Skeletal muscle tissue (tissue), 7 donors: Measurements from ENCODE around the genes DCLK1, SPART and CCNA1.

GRCh38 chr13:35124113-35124394 lies 182.0 kb downstream of the NBEA start:
- PRO-cap, 3 experiments = no peak in any of the 3 experiments
- RAMPAGE, long total RNA = no peak
- RRBS, 2 experiments = no CpG with 5 or more reads among the region's 3 CpGs

DNA sequence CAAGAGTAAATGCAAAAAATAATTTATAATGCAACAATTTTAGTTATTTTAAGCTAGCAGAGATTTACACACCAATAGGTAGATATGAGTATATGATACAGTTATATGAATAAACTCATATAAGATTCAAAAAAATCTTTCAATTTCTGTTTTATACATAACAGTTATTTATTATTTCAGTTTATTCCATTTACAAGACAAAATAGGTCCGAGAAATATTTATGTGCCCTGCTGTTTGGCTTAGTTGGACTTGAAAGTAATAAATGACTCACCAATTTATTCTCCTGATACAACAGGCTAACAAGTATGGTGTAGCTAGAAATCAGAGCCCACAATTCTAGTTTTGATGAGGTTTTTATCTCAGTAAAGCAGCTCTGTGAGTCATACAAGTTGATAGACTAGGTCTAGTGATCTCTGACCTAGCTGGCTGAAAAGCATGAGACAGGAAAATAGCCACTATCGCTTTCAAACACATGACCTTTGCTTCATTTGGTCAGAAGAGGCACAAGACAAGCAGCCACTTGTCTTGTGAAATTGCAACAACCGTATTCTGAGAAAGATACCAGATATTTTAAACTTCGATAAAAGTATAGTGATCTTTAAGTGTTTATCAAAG lies 126.9 kb downstream of the MAB21L1 start:
- PRO-cap, 3 experiments = peak in 1 of 3 experiments; most common plus-strand start position 488 of the sequence (in 1); most common minus-strand start position 429 of the sequence (in 1)
- RAMPAGE, long total RNA = no peak
- RRBS, 2 experiments = no CpG with 5 or more reads among the region's 4 CpGs

DNA sequence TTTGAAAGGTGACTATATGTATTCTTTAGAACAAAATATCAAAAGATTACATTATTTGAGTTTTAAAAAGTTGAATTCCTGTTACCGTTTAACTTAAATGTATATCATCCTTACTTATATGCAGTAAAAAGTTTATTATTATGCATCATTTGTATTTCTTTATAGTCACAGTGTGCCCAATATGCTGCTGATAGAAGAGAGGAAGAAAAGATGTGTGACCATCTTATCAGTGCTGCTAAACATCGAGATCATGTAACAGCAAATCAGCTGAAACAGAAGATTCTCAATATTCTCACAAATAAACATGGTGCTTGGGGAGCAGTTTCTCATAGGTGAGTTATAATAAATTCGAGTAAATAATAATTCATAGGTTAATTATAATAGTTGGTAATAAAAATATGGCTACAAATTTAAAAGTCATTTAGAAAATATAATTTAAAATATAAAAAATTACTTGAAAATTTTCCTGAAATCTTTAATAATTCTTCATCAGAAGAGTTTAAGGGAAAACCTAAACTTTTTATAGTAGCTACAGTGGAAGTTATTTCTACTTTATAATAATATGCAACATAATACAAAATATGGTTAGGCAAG lies 124.4 kb downstream of the MAB21L1 start:
- PRO-cap, 3 experiments = no peak in any of the 3 experiments
- RAMPAGE, long total RNA = no peak
- RRBS, 2 experiments = no CpG with 5 or more reads among the region's 3 CpGs

DNA sequence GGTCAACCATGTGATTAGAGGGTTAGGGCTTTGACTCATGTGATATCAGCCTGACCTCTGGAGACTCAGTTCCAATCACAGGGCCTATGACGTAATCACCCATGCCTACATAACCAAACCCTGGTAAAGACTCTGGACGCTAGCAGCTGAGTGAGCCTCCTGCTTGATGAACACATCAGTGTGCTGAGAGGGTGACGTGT lies 203.5 kb downstream of the DCLK1 start:
- PRO-cap, 3 experiments = no peak in any of the 3 experiments
- RAMPAGE, long total RNA = no peak
- RRBS, 2 experiments = no CpG with 5 or more reads among the region's 3 CpGs

GRCh38 chr13:35979217-35980029 lies 151.8 kb downstream of the DCLK1 start:
- PRO-cap, 3 experiments = no peak in any of the 3 experiments
- RAMPAGE, long total RNA = no peak
- RRBS, 2 experiments = no CpG with 5 or more reads among the region's 13 CpGs

DNA sequence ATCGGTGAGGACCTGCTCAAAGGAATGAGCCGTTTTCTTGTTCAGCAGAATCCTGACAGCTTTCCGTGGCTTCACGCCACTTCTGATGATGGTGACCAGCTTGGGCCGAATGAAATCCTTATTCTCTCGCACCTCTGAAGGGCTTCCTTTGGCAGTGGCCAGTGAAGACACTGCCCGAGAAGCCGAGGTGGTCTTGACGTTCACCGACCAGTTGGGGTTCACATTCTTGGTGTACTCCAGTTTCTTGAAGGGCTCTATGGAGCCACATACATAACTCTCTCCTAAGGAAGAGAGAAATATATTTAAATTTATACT lies 19.3 kb downstream of the DCLK1 start:
- PRO-cap, 3 experiments = no peak in any of the 3 experiments
- RAMPAGE, long total RNA = no peak
- RRBS, 2 experiments = no CpG with 5 or more reads among the region's 10 CpGs

DNA sequence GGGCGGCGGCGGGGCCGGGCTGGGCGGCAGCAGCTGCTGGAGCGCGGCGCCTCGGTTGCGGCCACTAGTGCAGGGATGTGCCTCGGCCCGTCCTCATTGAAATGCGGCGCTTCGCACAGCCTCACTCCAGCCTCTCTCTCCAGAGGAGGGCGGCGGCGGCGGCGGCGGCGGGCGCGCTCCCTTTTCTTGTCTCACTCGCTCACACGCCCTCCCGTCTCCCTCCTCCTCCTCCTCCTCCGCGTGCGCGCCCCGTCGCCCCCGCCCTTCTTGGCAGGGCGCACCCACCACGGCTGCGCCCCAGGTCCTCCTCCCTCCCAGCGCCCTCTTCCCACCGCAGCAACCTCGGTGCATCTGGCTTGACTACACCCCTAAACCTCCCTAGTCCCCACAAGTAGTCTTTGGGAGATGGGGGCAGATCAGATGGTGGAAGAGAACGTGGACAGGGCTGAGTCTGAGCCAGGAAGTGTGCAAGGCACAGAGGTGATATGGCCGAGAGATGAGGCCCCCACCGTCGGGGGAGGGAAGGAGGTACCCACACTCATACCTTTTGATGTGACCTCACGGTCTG lies at the start of gene DCLK1:
TSS of gene DCLK1 (minus strand) at position 157 of the 568 bp plus-strand sequence.
- PRO-cap, 3 experiments = peak in 3 of 3 experiments; most common plus-strand start position 142 of the sequence (in 1); most common minus-strand start position 98 of the sequence (in 3)
- RAMPAGE, long total RNA = no peak
- RRBS, 2 experiments = 1 to 4% methylated on average over 4 of the region's 45 CpGs

DNA sequence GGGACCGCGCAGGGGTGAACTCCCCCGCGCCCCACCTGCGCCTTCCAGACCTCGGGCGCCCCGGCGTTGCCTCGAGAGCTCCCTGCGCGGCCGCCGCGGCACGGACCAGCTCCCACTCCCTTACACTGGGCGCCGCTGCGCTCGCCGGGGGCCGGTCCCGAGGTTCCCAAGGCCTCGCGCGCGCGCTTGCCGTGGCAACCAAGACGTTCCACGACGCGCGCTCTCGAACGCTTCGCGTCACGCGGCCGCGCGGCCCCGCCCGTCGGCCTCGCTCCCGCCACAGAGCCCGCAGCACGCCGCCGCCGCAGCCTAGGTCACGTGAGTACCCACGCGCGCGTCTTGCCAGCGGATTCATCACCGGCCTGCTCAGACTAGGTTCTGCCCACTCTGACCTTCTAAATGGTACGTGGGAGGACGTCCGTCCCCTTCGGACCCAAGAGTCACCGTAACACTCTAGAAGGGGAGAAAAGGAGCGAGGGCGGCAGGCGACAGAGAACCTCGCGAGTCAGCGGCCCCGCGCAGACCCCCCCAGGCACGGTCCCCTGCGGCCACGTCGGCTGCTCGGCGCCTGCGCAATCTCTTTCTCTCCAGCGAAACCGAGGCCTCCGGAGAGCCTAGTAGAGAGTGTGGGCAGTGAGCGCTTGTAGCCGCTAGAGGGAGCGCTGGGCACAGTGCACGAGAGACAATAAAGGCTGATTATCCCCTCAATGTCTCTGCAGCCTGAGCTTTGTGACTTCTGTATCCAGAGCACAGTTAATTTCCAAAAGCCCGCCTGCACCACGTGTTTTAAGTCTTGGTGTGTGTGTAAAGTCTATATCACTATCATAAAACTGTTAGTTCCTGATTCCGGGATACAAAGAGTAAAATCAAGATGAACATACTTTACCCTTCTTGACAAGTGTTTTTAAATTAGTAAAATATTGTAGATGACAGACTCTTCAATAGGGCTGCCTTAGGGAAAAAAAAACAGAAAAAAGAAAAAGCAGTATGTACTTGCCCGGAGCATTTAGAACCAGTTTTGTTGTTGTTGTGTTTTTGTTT lies at the start of gene SPART:
TSS of gene SPART (minus strand) at position 205 of the 1,041 bp plus-strand sequence.
- PRO-cap, 3 experiments = peak in 3 of 3 experiments; most common plus-strand start position 456 of the sequence (in 2); most common minus-strand start position 563 of the sequence (in 2)
- RAMPAGE, long total RNA = start-site peak on the minus strand centred at position 146 of the sequence, 65 bp wide, 166 and 77 reads in 2 replicates
- RRBS, 2 experiments = 2 to 3% methylated on average over 13 of the region's 91 CpGs

DNA sequence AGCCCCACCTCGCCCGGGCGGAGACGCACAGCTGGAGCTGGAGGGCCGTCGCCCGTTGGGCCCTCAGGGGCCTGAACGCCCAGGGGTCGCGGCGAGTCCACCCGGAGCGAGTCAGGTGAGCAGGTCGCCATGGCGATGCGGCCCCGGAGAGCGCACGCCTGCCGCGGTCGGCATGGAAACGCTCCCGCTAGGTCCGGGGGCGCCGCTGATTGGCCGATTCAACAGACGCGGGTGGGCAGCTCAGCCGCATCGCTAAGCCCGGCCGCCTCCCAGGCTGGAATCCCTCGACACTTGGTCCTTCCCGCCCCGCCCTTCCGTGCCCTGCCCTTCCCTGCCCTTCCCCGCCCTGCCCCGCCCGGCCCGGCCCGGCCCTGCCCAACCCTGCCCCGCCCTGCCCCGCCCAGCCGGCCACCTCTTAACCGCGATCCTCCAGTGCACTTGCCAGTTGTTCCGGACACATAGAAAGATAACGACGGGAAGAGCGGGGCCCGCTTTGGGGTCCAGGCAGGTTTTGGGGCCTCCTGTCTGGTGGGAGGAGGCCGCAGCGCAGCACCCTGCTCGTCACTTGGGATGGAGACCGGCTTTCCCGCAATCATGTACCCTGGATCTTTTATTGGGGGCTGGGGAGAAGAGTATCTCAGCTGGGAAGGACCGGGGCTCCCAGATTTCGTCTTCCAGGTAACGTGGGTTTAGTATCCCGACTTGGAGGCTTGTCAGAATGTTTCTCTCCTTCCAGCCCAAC lies at the start of gene CCNA1:
TSS of gene CCNA1 (plus strand) at position 444 of the 742 bp plus-strand sequence.
- PRO-cap, 3 experiments = no peak in any of the 3 experiments
- RAMPAGE, long total RNA = no peak
- RRBS, 2 experiments = 2 to 4% methylated on average over 45 to 47 of the region's 62 CpGs

- PRO-cap, 3 experiments = no peak in any of the 3 experiments
- RAMPAGE, long total RNA = no peak
- RRBS, 2 experiments = no CpG with 5 or more reads among the region's 4 CpGs
Measured at GRCh38 chr13:38362073-38362817, 12.6 kb downstream of the UFM1 start.

- PRO-cap, 3 experiments = no peak in any of the 3 experiments
- RAMPAGE, long total RNA = no peak
- RRBS, 2 experiments = no CpG with 5 or more reads among the region's 3 CpGs
Measured at GRCh38 chr13:38636667-38637385, 50.1 kb upstream of the FREM2 start.

GRCh38 chr13:39022251-39022708 lies 15.6 kb downstream of the PROSER1 start:
- PRO-cap, 3 experiments = no peak in any of the 3 experiments
- RAMPAGE, long total RNA = no peak
- RRBS, 2 experiments = no CpG with 5 or more reads among the region's 2 CpGs

DNA sequence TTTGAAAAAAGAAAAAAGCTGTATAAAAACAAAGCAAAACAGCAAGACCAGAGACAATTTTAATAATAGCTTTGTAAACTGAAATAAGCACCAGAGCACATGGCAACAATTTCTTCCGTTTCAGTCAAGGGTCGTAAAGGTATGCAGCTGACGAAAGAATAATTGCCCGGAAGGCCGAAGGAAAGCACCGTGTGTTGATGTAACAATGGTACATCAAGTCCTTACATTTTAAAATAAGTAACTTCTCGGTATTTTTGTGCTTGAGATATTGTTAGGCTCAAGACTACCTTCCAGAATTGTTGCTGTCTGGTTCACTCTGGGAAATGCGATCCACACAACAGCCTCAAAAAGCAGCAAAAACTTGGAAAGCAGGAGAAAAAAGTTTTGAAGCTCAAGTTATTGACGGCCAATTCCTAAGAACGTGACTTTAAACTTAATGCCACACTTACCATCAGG lies 1.6 kb downstream of the PROSER1 start:
- PRO-cap, 3 experiments = no peak in any of the 3 experiments
- RAMPAGE, long total RNA = no peak
- RRBS, 2 experiments = no CpG with 5 or more reads among the region's 10 CpGs

DNA sequence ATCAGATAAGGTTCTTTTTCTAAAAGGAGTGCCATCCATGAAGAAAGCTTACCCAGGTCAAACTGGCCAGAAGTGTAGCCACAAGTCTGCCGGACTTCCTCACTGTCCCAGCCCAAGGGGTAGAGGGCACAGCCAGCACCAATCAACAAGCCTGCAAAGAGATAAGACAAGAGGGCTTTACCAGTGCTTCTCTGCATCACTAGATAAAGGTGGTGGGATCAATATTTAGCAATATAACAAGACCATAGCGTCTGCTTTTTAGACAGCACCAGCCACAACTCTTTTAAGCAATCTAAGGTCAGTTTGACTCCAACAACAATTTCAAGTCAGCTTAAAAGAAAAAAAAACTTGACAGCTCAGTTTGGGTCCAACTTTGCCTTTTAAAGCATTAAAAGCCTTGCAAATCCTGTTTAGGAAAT lies 224.6 kb downstream of the LHFPL6 start:
- PRO-cap, 3 experiments = no peak in any of the 3 experiments
- RAMPAGE, long total RNA = no peak
- RRBS, 2 experiments = no CpG with 5 or more reads among the region's 2 CpGs

DNA sequence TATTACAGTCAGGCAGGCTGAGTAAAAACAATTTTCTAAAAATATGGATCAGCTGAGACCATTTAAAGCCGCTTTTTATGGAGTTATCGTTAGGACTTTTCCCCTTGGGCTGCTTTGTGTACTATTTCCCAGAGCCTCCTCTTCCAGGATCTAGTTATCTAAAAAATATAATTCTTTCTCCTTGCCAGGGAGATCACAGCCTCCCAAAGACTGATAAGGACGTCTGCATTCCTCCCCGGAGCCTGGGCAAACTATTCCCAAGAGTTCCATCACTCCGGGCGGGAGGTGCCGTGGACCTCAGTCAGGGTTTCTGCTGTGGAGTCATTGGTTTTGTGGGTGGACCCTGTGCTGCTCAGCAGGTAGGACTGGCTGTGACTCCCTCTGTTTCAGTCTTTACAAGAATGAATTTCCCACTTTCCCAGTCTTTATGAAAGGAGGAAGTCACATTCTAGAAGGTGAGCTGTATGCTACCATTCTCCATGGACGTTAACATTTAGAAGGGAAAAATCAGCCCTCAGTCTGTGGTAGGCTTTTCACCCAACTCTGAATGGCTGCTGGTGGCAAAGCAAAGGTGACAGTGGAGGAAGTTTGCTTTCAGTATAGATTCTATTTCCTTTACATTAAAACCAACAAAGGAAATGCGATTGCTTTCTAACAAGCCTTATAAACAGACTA lies 207.5 kb downstream of the LHFPL6 start:
- PRO-cap, 3 experiments = no peak in any of the 3 experiments
- RAMPAGE, long total RNA = no peak
- RRBS, 2 experiments = 17 to 29% methylated on average over 1 of the region's 9 CpGs

DNA sequence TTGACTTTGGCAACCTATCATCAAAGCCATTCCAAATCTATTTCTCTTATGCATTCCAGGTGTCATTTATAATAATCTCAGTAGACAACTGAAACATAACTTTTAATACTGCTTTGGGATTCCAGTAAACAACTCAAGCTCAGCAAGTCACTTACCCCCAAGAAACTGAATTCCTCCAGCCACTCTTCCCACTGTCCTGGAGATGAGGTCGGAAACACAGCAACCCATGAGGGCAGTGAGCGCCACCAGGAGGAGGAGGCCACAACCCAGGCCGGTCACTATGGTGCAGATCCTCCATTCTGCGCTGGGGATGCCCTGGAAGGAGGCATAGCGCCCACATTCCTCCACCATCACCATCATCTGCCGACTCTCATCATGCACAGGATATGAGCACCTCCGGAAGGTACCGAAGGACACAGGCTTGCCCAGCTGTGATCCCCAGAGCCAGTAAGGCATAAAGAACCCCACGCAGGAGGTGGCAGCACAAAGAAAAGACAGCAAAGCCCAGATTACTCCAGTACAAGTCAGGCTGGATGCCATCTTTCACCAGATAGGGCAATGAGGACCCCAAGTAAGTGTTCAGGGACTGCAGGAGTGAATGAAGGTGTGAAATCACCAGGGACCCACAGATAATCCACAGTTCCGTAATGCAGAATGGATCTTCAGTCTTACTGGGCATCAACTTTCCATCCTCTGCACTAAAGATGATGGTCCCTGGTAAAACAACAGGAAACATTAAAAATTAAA lies 2.1 kb downstream of the LHFPL6 start:
- PRO-cap, 3 experiments = no peak in any of the 3 experiments
- RAMPAGE, long total RNA = no peak
- RRBS, 2 experiments = 19 to 21% methylated on average over 2 to 4 of the region's 10 CpGs

- PRO-cap, 3 experiments = no peak in any of the 3 experiments
- RAMPAGE, long total RNA = no peak
- RRBS, 2 experiments = no CpG with 5 or more reads among the region's 3 CpGs
Measured at GRCh38 chr13:39893717-39894121, 238.3 kb downstream of the COG6 start.

- PRO-cap, 3 experiments = no peak in any of the 3 experiments
- RAMPAGE, long total RNA = no peak
- RRBS, 2 experiments = no CpG with 5 or more reads among the region's 2 CpGs
Measured at GRCh38 chr13:39913886-39914373, 258.5 kb downstream of the COG6 start.

GRCh38 chr13:40095673-40096066 lies 440.2 kb downstream of the COG6 start:
- PRO-cap, 3 experiments = no peak in any of the 3 experiments
- RAMPAGE, long total RNA = no peak
- RRBS, 2 experiments = no CpG with 5 or more reads among the region's 7 CpGs

DNA sequence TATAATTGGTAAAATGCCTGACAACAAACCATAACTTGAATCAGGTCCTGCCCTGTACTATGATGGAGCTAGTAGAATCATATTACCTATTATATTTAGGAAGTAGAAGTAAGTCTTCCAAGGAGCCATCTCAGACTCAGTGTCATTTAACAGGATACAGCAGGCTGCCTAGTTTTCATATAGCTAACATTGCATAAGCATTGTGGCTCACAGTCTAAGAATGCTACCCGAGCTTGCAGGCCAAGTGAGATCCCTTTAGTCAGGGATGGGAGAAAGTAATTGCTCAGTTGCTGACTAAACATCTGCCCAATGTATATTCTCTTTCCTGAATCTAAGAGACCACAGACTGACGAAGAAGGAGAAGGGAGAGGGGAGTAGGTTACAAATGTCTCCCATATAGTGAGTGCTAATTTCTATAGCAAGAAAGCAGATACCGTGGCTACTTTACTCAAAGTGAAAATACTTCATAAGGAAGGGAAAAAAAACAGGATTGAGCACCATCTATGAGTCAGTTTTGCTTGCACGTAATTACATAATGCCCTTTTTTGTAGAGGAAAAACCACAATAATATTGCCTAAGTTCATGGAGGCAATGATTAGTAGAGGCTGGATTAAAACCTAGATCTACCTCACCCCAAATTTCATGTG lies 453.9 kb downstream of the COG6 start:
- PRO-cap, 3 experiments = no peak in any of the 3 experiments
- RAMPAGE, long total RNA = no peak
- RRBS, 2 experiments = no CpG with 5 or more reads among the region's 4 CpGs